SK-N-SH (cell line): ENCODE measurements around a stretch of chr10.

DNA sequence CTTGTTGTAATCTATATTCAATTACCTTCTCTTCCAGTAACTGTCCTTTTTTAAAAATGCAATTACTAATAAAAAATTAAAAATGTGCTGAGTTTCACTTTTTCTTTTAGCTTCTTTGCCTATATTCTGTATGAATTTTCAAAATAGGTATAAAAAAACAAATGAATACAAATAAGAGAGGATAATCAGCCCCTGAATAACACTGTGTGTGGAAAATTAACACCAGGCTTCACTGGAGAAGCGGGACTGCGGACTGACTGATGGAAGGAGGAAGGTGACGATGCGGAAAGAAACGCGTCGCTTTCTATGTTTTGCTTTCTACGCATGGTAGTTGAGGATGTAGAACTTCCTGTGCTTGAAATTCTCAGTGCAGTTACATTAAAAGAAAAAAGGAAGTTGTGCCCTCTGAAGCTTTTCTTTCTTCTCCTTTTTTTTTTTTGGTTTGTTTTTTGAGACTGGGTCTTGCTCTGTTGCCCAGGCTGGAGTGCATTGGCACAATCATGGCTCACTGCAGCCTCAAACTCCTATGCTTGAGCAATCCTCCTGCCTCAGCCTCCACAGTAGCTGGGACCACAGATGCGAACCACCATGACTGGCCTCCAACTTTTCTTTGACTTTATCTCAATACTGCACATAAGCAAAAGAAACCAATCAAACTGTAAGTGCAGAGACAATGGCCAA is 7.4 kb upstream of the ZMYND11 start:
- RRBS: no CpG with 5 or more reads among the region's 9 CpGs
CAGE:
- cytosol, long polyA plus RNA: no peak
- long polyA plus RNA: no peak
- nucleus, long polyA plus RNA: no peak

DNA sequence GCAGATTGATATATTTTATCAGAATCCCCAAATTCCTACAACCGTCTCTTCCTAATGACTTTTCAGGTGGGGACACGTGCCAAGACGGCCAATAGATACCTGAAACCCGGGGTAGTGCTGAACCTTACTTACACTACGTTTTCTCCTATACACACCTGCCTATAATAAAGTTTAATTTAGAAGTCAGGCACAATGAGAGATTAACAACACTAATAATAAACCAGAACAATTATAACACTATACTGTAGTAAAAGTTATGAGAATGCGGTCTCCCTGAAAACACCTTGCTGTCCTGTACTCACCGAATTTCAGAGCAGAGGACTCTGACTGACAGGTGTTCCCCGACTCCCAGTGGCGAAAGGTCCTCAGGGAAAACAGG is 1.3 kb upstream of the ZMYND11 start:
- RRBS: no CpG with 5 or more reads among the region's 9 CpGs
CAGE:
- cytosol, long polyA plus RNA: no peak
- long polyA plus RNA: no peak
- nucleus, long polyA plus RNA: no peak

DNA sequence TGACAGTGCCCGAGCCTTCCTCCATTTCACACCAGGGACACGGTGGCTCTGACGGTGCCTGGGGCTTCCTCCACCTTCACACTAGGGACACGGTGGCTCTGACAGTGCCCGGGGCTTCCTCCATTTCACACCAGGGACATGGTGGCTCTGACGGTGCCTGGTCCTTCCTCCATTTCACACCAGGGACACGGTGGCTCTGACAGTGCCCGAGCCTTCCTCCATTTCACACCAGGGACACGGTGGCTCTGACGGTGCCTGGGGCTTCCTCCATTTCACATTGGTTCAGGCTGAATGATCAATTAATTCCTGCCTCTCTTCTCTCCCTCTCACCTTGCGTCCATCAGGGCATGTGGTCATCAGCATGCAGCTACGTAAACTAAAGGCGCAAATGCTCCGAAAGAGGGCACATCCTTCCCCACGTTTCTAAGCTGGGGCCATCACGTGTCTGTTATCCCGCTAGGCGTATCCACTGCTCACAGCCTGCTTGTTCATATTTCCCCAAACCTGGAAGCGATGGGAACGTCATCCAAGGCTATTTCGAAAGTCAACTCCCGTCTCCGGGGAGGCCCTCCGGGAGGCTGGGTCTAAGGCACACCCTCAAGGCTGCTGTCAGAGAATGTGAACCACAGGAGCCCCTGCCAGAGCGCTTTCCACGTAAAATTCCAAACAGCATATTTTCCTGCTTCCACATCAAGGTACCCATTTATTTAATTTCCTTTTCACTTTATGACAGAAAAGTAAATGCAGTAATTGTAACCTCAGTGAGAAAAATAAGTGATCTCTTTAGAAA is 199.3 kb downstream of the DIP2C start:
- RRBS: no CpG with 5 or more reads among the region's 26 CpGs
CAGE:
- cytosol, long polyA plus RNA: no peak
- long polyA plus RNA: no peak
- nucleus, long polyA plus RNA: no peak

GRCh38 chr10:510217-510891 is 179.1 kb downstream of the DIP2C start:
- RRBS: no CpG with 5 or more reads among the region's 19 CpGs
CAGE:
- cytosol, long polyA plus RNA: no peak
- long polyA plus RNA: no peak
- nucleus, long polyA plus RNA: no peak

DNA sequence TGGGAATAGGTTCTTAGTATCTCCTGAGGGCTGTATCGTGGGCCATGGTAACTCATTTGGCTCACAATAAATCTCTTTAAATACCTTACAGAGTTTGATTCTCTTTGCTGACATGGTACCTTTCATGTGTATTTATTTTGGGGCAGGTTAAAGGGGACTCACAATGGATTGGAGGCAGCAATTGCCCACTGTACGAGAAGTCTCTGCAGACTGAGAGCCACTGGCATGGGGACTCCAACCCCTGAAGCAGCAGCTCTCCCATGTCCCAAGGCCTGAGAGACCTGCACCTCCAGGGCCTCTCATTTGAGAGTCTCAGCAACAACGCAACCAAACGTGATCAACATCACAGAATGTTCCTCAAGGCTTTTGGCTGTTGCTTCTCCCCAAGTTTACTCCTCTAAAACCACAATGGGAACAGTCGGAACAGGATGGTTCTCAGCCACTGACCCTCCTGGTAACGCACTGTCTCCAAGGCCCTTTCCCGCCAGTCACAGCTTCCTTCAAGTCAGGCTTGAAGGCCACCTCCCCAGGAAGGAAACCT is 128.2 kb downstream of the DIP2C start:
- RRBS: no CpG with 5 or more reads among the region's 7 CpGs
CAGE:
- cytosol, long polyA plus RNA: no peak
- long polyA plus RNA: no peak
- nucleus, long polyA plus RNA: no peak

- RRBS: no CpG with 5 or more reads among the region's 43 CpGs
CAGE:
- cytosol, long polyA plus RNA: no peak
- long polyA plus RNA: no peak
- nucleus, long polyA plus RNA: no peak
Measured at GRCh38 chr10:584349-584877, 105.1 kb downstream of the DIP2C start.

- RRBS: no CpG with 5 or more reads among the region's 22 CpGs
CAGE:
- cytosol, long polyA plus RNA: no peak
- long polyA plus RNA: no peak
- nucleus, long polyA plus RNA: no peak
Measured at GRCh38 chr10:593798-594512, 95.5 kb downstream of the DIP2C start.

GRCh38 chr10:624910-625852 is 64.3 kb downstream of the DIP2C start:
- RRBS: 67% methylated on average over 2 of the region's 41 CpGs
CAGE:
- cytosol, long polyA plus RNA: no peak
- long polyA plus RNA: no peak
- nucleus, long polyA plus RNA: no peak

DNA sequence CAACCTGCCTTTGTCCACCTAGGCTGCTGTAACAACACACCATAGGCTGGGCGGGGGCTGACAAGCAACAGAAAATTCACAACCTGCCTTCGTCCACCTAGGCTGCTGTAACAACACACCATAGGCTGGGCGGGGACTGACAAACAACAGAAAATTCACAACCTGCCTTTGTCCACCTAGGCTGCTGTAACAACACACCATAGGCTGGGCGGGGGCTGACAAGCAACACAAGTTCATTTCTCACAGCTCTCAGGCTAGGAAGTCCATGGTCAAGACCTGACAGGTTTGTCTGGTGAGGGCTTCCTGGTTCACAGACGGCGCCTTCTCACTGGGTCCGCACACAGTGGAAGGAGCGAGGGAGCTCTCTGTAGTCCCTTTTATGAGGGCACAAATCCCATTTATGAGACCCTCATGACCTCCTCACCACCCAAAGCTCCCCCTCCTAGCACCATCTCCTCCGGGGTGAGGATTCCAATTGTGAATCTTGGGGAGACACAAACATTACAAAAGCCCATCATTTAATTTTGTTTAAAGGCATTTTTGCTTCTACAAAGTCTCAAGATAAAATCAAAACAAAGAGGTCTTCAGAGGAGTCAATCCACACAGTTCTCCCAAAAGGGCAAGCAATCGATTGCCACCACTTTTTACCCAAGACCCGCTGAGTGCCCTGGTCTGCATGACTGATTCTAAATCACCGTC is 52.1 kb downstream of the DIP2C start:
- RRBS: no CpG with 5 or more reads among the region's 12 CpGs
CAGE:
- cytosol, long polyA plus RNA: no peak
- long polyA plus RNA: no peak
- nucleus, long polyA plus RNA: no peak

GRCh38 chr10:645487-645990 is 43.9 kb downstream of the DIP2C start:
- RRBS: no CpG with 5 or more reads among the region's 5 CpGs
CAGE:
- cytosol, long polyA plus RNA: no peak
- long polyA plus RNA: no peak
- nucleus, long polyA plus RNA: no peak

DNA sequence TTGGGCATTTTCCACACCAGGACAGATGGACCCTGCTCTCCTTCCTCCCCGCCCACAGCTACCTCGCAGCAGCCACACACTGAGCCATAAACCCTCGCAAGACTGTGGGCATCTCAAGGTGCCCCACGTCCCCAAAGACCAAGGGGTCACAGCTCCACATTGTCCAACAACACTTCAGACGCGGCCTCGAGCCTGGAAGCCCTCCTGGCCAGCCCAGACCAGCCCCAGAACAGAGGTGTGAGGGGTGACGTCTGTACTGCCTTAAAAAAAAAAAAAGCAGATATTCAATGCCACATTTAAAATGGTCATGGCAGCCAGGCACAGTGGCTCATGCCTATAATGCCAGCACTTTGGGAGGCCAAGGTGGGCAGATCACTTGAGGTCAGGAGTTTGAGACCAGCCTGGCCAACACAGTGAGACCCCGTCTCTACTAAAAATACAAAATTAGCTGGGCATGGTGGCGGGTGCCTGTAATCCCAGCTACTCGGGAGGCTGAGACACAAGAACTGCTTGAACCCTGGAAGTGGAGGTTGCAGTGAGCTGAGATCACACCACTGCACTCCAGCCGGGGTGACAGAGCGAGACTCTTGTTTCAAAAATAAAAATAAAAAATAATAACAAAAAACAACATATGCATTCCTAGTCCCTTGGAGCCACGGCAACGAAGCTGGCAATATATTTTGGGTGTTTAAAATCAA is 36.5 kb downstream of the DIP2C start:
- RRBS: no CpG with 5 or more reads among the region's 15 CpGs
CAGE:
- cytosol, long polyA plus RNA: no peak
- long polyA plus RNA: no peak
- nucleus, long polyA plus RNA: no peak

DNA sequence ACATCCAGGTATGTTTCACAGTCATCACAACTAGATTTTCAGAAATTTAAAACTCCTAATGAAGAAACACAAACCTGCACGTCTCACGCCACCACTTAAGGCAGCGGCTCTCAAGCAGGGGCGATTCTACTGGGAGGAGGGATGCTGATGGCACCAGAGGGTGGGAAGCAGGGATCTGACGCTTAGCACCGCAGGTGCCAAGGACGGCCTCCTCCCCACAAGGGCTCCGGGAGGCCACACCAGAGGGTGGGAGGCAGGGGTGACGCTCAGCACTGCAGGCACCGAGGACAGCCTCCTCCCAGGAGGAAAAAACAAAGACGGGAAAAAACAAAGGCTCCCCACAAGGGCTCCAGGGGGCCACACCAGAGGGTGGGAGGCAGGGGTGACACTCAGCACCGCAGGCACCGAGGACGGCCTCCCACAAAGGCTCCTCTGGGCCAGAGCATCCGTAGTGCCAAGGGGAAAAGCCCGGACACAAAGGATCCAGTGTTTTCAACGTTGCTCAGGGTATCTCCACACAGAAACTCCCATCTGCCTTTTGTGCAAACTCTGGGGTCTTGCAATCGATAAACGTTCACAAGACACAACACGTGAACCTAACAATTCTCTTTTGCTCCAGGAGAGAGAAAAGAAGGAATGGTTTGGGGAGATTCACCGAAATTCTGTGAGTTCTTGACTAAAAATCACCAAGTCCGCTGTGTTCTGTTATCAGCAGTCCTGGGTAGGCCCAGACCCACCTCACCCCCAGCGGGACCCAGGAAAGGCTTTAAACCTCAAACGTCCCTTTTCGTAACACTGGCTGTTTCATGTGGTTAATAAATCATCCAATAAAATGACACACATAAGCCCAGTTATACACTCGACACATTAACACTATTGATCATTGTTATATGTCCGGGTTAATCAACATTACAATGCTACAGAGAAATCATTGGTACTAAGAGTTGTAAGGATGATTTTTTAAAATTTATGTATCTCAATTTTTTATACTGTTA is 25.5 kb downstream of the DIP2C start:
- RRBS: no CpG with 5 or more reads among the region's 27 CpGs
CAGE:
- cytosol, long polyA plus RNA: no peak
- long polyA plus RNA: no peak
- nucleus, long polyA plus RNA: no peak

DNA sequence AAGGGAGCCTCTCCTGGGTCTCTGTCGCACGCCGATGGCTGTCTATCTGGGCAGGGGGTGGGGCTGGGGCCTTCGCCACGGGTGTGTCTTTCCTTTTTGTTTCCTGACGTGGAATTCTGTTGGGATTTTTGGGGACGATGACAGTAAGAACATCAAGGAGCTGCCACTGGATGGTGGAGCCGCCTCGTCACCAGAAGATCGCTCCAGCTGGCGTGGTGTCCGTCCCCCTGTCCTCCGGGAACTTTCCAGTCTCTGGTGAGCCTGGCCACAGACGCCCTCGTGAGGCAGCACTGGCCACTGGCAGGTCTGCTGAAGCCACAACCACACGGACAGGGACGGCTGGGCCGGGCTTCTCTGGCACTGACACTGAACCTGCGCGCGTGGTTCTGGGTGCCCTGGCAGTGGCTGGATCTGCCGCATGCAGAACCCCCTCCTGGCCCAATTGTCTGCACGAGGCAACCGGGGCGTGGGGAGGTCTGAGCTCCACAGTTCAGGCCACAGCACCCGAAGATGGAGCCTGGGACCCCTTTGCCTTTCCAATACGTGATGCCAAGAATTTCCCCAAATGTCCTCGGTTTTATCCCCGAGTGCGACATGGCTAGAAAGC is 100.0 kb upstream of the DIP2C start:
- RRBS: 14% methylated on average over 9 of the region's 30 CpGs
CAGE:
- cytosol, long polyA plus RNA: no peak
- long polyA plus RNA: no peak
- nucleus, long polyA plus RNA: no peak

- RRBS: 97% methylated on average over 4 of the region's 20 CpGs
CAGE:
- cytosol, long polyA plus RNA: no peak
- long polyA plus RNA: no peak
- nucleus, long polyA plus RNA: no peak
Measured at GRCh38 chr10:807591-808403, 118.3 kb upstream of the DIP2C start.

DNA sequence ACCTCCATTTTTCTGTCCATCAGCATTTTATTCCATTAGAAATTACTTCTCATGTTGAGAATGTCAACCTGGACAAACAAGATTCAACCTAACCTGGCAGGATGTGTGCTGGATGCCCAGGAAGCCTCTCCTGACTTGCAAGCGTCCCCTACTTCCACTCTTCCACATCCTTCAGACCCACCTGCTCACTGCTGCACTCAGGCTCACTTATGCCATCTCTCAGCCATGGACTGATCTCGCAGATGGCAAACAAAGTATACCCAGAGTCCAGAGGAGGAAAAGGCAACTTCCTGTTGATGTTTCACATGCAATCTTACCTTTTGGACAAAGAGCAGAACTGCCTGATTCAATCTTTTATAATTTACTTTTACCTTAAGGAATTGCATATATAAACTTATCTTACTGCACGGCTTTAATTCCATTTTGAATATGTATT is 28.5 kb downstream of the LARP4B start:
- RRBS: no CpG with 5 or more reads among the region's 3 CpGs
CAGE:
- cytosol, long polyA plus RNA: no peak
- long polyA plus RNA: no peak
- nucleus, long polyA plus RNA: no peak

DNA sequence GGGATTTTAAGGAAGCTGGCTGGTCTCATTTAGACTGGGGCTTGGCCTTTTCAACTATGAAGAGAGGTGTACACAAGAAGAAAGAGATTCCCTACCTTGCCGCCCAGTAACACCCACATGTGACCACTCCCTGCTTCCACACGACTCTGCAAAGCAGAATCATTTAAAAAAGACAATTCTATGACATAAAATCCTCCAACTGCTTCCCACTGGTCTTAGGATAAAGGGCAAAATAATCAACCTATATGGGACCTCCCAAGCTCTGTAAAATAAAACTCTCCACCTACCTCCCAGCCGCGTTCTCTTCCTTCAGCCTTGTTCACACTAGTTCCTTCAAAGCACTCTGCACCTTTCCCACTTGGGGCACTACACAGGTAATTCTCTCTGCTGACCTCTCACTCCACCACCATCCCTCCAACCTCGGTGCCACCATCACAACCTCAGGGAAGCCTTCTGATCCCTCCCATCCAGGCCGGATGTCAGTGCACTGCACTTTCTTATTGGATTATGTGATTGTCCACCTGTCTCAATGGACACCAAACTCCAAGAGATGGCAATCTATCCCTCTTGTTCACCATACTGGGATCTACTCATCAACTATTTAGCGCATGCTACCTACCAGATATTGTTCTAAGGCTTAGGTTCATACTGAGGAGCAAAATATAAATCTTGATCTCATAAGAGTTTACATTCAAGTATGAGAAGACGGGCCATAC is 7.1 kb downstream of the LARP4B start:
- RRBS: no CpG with 5 or more reads among the region's 8 CpGs
CAGE:
- cytosol, long polyA plus RNA: no peak
- long polyA plus RNA: no peak
- nucleus, long polyA plus RNA: no peak

GRCh38 chr10:970086-971189 is 17.8 kb upstream of the GTPBP4 start:
- RRBS: no CpG with 5 or more reads among the region's 16 CpGs
CAGE:
- cytosol, long polyA plus RNA: no peak
- long polyA plus RNA: no peak
- nucleus, long polyA plus RNA: no peak

GRCh38 chr10:1015477-1016109 is 10.1 kb downstream of the IDI2 start:
- RRBS: over 99% methylated on average over 4 of the region's 20 CpGs
CAGE:
- cytosol, long polyA plus RNA: no peak
- long polyA plus RNA: no peak
- nucleus, long polyA plus RNA: no peak

DNA sequence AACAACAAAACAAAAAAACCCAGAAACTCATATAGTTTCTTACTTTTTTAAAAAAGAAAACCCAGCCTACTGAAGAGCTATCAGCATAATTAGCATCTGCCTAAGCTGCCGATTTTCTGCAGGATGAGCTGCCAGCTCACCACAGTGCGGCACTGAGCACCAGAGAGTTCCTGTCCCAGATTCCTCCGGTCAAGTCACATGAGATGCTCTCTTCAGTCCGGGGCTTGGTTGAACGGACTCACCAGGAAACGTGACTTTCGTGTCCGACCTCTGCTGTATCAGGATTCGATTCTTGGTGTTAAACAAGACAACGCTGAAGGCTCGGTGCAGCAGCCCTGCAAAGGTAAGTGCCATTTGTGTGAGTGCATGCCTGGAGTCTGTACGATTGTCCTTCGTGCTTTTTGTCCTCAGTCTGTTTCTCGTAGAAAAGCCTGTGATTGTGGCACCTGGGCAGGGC is 3.2 kb downstream of the IDI2 start:
- RRBS: no CpG with 5 or more reads among the region's 14 CpGs
CAGE:
- cytosol, long polyA plus RNA: no peak
- long polyA plus RNA: no peak
- nucleus, long polyA plus RNA: no peak

DNA sequence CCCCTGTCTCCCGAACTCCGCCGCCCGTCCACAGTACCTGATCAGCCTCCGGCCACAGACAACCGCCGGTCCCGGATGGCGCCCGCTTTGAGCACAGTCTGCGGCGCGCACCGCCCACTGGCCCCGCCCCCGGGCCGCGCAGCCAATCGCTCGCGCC is 214 bp downstream of the IDI1 start:
- RRBS: under 1% methylated on average over 14 of the region's 21 CpGs
CAGE:
- cytosol, long polyA plus RNA: no peak
- long polyA plus RNA: no peak
- nucleus, long polyA plus RNA: no peak